Metastatic Liver Carcinoma in the Lung (tissue), 2 donors: ENCODE results near the genes RPL6, DTX1, CFAP73 and LHX5.

DNA sequence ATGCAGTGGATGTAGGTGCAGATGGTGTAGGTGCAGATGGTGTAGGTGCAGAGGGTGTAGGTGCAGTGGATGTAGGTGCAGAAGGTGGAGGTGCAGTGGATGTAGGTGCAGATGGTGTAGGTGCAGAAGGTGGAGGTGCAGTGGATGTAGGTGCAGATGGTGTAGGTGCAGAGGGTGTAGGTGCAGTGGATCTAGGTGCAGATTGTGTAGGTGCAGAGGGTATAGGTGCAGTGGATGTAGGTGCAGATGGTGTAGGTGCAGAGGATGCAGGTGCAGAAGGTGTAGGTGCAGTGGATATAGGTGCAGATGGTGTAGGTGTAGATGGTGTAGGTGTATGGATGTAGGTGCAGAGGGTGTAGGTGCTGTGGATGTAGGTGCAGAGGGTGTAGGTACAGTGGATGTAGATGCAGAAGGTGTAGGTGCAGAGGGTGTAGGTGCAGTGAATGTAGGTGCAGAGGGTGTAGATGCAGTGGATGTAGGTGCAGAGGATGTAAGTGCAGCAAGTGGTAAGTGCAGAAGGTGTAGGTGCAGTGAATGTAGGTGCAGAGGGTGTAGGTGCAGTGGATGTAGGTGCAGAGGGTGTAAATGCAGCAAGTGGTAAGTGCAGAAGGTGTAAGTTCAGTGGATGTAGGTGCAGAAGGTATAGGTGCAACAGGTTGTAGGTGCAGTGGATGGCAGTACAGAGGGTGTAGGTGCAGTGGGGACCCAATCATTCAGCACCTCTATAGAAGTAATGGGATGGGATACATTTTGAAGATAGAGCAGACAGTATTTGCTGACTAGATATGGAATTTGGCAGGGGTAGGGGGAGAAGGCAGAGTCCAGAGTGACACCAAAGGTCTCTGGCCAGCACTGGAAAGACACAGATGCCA is 85.2 kb downstream of the HECTD4 start:
- PRO-cap, 2 experiments: no peak in any of the 2 experiments

DNA sequence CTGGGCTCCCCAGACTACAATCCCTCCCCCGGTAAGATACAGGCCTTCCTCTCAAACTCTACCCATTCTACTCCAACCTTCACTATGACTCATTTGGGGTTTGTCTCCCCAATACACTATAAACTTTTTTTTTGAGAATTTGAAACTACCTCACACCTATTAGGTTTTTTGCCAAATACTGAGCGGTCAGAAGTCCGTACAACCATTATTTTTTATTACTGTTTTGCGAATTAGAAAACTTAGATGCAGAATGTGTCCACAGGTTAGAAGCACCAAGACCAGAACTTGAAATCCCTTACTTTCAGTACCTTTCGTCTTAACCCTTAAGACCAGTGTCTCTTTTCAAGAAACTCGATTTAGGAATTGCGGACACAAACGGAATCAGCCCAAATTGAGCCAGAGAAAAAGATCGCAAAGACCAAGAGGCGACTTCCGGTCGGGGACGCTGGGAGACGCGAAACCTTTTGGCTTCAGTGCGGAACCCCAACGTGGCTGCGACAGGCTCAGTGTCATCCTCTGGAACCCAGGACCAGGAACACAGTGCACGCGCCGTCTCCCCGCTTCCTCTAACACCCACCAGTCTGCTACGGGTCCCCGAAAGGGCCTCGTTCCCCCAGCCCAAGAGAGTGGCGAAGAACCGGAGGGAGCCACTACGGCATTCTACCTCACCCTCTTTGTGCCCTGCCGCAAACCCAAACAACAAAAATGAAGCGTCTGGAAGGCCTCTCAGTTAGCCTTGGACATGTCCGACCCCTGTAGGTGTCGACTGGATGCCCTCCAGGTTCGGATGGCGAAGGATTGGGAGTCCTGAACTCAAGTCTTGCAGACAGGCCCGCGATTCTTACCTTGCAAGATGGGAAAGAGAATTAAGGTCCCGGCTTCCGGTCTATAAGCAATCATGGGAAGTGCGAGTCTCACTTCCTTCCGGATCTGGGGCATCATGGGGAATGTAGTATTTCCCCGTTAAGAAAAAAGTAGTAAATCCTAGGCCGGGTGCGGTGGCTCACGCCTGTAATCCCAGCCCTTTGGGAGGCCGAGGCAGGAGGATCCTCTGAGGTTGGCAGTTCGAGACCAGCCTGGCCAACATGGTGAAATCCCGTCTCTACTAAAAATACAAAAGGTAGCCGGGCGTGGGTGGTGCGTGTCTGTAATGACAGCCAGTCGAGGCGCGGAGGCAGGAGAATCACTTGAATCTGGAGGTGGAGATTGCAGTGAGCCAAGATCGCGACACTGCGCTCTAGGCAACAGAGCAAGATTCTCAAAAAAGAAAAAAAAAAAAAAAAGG is at the start of gene RPL6:
TSS of gene RPL6 (minus strand) at position 864 of the 1,285 bp plus-strand sequence.
- PRO-cap, 2 experiments: peak in 2 of 2 experiments; most common plus-strand start position 421 of the sequence (in 1); most common minus-strand start position 571 of the sequence (in 1)

DNA sequence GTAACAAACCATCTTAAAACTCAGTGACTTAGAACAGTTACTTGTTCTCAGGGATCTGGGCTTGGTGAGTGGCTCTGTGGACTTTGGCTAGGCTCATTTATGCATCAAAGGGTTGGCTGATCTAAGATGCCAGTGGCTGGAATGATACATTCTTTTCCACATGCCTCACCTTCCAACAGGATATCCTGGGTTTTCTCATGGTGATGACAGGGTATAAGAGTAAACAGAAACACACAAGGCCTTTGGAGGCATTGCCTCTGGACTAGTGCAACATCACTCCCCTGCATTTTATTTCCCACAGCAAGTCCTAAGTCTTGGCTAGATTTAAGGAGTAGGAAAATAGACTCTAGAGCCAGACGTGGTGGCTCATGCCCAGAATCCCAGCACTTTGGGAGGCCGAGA is 47.8 kb downstream of the RPH3A start:
- PRO-cap, 2 experiments: no peak in any of the 2 experiments

DNA sequence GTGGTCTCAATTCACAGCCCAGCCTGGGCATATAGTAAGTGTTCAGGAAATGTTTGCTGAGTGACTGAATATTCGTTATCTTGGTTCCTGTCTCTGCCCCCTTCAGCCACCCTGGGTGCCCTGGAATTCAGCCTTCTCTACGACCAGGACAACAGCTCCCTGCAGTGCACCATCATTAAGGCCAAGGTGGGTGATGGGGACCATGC is 27.8 kb upstream of the OAS1 start:
- PRO-cap, 2 experiments: no peak in any of the 2 experiments

DNA sequence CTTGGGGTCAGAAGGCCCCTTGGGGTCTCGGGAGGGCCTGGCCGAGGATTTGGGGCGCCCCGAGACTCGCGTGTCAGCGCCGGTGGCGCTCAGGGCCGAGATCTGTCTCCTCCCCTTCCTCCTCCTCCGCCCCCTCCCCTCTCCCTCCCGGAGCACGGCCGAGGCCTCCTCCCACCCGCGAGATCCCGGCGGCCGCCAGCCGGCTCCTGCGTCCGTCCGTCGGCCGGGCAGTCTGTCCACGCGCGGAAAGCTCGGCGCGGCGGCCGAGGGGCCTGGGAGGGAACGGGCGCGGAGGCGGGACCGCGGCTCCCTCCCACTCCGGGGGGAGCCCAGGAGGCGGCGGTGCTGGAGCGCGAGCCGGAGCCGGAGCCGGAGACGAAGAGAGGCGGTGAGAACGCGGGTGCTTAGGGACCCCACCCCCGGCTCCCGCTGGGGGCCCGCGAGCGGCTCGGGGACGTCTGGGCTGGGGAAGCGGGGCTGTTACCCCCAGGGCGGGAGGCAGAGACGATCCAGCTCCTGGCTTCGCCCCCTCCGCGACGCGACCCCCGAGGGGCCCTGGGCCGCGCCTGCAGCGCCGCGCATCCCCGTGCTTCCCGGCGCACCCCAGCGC is at the start of gene DTX1:
TSS of gene DTX1 (plus strand) at position 174 of the 610 bp plus-strand sequence.
- PRO-cap, 2 experiments: peak in 1 of 2 experiments; most common plus-strand start position 235 of the sequence (in 1); most common minus-strand start position 224 of the sequence (in 1)

DNA sequence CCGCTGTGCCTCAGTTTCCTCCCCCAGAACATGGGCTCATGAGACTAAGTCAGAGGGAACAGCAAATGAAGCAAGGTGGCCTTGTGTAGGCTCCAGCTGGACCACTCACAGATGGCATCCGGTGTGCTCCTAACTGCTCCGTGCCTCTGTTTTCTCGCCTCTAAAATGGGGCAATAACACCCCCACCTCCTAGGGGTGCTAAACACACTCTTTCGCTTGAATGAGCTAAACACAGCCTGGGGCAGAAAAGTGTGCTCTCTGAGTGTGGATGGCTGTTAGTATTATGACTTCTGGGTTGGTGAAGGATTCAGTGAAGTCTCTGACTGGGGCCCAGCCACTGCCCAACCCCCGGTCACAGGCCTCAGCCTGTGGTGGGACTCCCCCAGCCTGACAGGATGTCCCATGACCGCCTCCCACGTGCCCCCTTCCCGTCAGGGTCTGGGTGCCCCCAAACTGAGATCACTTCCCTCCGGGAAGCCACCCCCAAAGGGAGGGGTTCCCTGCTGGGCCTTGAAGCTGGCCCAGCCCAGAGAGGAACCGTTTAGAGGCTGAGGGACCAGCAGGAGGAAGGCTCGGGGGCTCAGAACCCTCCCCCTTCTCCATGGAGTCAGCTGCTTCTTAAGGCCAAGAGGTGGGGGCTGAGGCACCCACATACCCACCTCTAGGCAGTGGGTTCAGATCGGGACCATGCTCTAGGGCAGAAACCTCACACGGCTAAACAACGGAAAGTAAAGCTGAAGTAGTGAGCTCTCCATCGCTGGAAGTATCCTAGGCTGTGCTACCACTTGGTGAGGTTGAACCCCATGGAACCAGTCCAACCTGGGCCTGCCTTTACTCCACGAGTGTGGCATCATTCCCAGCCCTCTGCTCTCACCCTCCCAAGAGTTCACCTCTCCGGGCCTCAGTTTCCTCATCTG is 13.7 kb downstream of the DTX1 start:
- PRO-cap, 2 experiments: peak in 1 of 2 experiments; most common plus-strand start position 540 of the sequence (in 1)

DNA sequence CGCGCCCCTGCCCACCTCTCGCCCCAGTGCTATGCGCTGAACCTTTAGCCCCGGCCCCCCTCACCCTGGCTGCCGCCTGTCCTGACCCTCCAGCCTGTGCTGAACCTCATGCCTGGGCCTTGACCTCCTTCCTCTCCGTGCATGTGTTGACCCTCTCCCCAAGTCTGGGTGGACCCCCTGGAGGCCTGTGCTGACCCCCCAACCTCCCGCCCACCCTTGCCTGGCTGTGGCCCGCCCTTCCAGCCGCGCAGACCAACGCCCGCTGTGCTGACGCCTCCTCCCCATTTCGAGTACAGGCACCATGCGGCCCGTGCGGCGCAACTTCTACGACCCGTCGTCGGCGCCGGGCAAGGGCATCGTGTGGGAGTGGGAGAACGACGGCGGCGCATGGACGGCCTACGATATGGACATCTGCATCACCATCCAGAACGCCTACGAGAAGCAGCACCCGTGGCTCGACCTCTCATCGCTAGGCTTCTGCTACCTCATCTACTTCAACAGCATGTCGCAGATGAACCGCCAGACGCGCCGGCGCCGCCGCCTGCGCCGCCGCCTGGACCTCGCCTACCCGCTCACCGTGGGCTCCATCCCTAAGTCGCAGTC is 20.7 kb downstream of the DTX1 start:
- PRO-cap, 2 experiments: no peak in any of the 2 experiments

DNA sequence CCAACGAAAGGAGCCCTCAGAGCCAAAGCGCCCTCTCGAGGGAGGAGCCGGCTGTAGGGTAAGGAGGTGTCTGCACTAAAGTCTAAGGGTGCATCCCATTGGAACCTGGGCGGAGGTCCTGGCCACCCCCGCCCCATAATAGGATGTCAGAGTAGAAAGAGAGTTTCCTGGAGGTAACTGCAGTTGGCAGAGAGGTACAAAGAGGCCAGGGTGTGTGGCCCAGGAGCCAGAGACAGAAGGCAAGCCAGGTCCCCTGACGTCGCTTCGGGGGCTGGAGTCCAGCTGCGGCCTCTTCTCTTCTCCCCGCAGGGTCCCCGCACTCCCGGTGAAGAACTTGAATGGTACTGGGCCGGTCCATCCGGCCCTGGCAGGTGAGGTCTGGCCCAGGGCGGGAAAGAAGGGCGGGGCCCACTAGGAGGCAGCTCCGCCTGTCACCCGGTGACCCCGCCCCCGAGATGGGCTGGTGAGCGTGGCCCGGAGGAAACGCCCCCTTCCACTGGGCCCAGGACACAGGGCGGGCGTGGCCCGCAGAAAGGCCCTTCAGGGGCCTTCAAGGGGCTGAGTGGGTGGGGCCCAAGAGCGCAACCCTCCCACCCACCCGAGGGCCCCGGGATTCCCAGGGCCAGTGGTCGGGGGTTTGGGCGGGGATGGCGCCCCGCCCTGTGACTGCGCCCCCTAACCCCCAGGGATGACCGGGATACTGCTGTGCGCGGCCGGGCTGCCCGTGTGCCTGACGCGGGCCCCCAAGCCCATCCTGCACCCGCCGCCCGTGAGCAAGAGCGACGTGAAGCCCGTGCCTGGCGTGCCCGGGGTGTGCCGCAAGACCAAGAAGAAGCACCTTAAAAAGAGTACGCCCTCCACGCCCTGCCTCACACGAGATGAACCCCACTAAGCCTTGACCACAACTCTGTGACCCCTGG is 36.6 kb downstream of the DTX1 start:
- PRO-cap, 2 experiments: no peak in any of the 2 experiments

DNA sequence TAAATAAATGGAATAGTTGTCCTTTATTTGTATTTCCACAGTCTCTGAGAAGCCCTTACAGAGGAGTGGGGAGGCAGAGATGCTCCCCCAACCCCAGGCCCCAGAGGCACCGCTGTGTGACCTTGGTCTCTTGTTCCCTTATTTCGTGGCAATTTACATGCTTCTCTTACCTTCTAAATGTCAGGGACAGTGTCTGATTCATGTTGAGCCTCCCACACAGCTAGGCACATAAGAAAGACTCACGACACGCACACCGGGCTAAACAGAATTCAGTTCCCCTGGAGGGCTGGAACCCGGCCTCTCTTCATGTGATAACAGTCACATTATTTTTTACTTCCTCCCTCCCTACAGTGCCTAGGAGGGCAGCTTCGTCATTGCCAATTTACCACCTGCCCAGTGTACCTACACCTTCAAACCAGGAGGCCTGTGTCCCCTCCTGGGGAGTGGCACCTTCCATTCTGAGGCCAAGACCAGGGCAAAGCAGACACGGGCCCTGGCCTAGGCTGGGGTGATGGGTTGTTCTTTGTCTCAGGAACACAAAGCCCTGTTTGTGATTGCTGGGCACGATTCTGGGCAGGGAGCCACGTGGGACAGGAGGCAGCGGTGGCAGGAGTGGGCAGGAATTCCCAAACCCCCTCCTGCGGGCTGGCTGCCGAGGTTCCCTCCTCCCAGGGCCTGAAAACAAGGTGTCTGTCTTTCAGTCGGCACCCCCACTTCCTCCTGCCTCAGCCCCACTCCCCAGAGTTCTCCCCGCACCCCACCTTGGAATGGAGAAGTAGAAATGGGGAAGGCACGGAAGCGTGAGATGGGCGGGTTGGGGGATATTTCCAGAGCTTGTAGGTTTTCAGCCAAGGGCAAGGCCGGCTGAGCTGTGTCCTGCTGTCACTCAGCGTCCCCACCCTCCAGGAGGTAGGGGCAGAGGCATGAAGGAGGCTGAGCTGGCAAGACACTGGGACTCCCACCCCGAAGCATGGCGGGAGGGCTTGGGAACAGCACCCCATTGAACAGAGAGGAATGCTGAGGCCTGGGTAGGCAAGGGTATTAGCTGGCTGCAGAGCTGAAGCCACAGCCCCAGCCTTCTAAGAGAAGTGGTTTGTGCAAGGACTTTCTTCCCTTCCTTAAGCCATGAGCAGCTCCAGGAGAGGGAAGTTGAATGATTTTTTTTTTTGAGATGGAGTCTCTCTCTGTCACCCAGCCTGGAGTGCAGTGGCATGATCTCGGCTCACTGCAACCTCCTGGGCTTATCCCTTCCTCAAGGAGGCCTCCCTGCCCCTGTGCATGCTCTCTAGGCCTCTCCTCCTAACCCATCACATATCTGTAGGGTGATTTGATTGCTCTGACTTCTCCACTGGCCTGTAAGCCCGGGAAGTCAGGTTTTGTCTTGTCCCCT is 7.0 kb upstream of the RASAL1 start:
- PRO-cap, 2 experiments: no peak in any of the 2 experiments

- PRO-cap, 2 experiments: peak in 1 of 2 experiments; most common plus-strand start chr12:113149724 (in 1); most common minus-strand start chr12:113149670 (in 1)
Measured at GRCh38 chr12:113149290-113150215, at the start of gene CFAP73. Gene CFAP73 (plus strand): TSS chr12:113149724.

DNA sequence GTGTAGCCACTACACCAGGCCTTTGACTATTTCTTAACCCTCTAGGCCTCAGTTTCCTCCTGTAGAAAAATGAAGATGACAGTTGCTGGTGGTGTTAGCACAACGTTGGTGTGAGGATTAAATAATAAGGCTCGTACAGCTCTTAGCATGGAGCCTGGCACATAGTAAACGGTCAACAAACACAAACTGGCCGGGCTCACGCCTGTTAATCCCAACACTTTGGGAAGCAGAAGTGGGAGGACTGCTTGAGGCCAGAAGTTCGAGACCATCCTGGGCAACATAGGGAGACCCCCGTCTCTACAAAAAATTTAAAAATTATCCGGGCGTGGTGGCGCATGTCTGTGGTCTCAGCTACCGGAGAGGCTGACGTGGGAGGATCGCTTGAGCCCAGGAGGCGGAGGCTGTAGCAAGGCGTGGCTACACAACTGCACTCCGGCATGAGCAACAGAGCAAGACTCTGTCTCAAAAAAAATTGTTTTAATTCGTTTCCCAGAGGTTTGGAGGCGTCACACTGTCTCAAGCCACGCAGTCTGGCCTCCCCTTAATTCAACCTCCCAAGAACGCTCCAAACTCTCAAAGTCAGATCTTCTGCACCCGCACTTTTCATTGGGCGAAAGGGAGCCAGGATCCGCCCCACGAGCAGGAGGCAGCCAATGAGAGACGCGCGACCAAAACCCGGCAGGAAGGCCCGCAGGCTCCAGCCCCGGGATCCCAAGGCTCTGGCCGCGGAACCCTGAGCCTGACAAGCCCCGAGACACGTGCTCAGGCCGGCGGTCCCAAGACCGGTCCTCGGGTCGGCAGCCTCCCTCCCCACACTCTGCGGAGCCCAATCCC is 699 bp downstream of the DDX54 start:
- PRO-cap, 2 experiments: peak in 1 of 2 experiments; most common plus-strand start position 693 of the sequence (in 1); most common minus-strand start position 551 of the sequence (in 1)

- PRO-cap, 2 experiments: peak in 1 of 2 experiments; most common minus-strand start chr12:113271993 (in 1)
Measured at GRCh38 chr12:113271707-113272908, 50.8 kb downstream of the TPCN1 start.

DNA sequence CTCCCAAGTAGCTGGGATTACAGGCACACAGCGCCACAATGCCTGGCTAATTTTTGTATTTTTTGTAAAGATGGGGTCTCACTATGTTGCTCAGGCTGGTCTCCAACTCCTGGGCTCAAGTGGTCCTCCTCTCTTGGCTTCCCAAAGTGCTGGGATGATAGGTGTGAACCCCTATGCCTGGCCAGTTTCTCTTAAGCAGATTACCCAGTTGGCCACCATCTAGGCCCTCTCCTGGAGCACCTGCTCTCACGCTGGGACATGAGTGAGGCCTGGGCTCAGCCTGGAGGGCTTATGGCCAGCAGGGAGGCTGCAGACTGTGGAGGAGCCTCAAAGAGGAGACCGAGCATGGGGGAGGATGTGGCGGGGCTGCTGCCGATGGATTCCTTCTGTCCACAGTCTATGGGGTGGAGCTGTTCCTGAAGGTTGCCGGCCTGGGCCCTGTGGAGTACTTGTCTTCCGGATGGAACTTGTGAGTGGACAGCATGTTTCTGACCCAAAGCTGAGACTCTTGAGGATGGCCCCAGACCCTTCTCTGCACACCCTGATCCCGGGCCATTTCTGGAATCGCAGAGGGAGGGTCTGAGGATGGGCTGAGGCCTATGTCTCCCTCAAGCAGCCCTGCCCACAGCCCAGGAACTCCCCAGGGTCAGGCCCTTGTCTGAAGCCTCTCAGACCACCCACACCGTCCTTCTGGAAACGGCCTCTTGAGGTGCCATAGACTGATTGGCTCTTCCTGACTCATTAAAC is 49.2 kb downstream of the SLC8B1 start:
- PRO-cap, 2 experiments: no peak in any of the 2 experiments

DNA sequence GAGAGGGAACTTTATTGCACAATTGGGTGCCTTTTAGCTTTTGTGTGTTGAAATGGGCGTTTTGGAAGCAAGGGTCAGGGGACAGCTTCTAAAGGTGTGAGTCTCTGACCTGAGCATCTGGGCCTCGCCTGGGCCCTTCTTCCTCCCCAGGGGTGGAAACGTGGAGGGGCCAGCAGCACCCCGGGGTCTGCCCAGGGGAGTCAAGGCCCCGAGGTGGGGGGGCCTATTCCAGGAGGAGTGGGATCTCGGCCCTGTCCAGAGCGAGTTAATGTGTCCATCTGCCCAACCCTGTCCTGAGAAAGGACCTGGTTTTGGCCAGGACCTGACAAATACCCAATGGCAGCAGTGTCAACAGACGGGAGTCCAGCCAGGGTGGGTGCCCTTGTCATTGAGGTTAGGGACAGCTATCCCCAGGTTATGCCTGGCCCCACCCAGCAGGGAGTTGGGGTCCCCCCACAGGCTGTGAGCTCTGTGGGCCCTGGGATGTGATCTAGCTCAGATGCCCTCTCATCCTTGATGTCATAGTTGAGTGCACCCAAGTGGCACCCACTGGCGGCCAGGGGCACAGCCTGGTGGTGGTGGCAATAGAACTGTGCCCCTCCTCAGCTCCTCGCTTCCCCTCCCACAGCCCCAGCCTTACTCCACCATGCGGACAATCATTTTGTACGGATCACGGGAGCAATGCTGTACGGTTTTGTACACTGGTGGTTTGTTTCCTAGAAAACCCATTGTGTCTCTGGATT is 36.9 kb downstream of the SLC8B1 start:
- PRO-cap, 2 experiments: no peak in any of the 2 experiments

- PRO-cap, 2 experiments: no peak in any of the 2 experiments
Measured at GRCh38 chr12:113356682-113357109, 1.7 kb upstream of the PLBD2 start.

DNA sequence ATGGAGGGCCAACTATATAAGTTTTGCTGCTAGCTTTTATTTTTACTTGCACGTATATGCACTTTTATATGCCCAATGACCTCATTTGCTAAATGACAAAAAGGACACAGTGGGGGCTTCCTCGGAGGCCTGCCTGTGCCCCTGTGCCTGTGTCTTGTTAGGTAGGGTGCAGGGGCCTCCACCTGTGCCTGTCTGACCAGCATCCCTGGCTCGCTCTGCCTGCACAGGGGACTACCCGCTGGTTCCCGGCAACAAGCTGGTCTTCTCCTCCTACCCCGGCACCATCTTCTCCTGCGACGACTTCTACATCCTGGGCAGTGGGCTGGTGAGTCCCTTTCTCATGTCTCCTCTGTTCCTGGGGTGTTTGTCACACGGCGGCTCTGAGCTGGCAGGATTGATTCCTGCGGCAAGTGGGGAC is 22.1 kb downstream of the PLBD2 start:
- PRO-cap, 2 experiments: no peak in any of the 2 experiments

DNA sequence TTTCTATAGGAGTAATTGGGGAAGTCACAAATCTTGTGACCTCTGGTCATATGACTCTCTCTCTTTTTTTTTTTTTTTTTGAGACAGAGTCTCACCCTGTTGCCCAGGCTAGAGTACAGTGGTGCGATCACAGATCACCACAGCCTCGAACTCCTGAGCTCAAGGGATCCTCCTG is 5.8 kb upstream of the SDSL start:
- PRO-cap, 2 experiments: peak in 1 of 2 experiments; most common plus-strand start position 111 of the sequence (in 1)

GRCh38 chr12:113471656-113472241 is at the start of gene LHX5:
Gene LHX5 (minus strand): TSS chr12:113471871.
- PRO-cap, 2 experiments: no peak in any of the 2 experiments

GRCh38 chr12:114446996-114447479 is 41.1 kb upstream of the TBX5 start:
- PRO-cap, 2 experiments: peak in 1 of 2 experiments; most common plus-strand start chr12:114447378 (in 1)

- PRO-cap, 2 experiments: no peak in any of the 2 experiments
Measured at GRCh38 chr12:114664957-114665264, 19.1 kb downstream of the TBX3 start.